ENCODE measurements around the genes RNASE2 and CHD8.

- PRO-cap: bidirectional peak, plus-strand start at chr14:20434951, minus-strand start at chr14:20434829; bidirectional peak, plus-strand start at chr14:20435356, minus-strand start at chr14:20435257
- RAMPAGE, long total RNA, 4 experiments: start-site peak on the minus strand in 1 of 4 experiments, at chr14:20435586-20435702 at its widest, 6 reads per replicate
These were observed 952 bp downstream of the KLHL33 start for GRCh38 chr14:20434526-20435902.

DNA sequence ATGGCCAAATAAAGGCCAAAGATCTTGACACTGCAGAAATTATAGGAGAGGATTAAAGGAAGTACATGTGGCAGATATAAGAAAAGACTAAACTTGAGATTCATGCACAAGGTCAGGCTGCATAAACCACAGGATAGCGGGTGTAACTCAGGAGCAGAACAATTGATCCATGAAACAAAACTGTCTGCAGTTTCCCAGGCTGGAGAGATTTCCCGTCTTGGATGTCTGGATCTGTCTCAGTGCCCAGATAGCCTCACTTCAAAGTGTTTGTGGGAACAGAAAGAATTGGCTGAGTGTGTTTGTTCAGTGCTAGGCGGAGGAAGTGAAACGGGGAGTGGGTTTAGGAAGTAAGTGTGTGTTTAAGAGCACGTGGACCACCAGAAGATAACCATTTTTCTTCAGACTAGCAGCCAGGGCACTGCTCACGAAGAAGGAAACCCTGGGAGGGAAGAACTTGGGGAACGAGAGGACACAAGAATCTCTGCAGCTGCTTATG, 34.7 kb downstream of the PNP start:
- PRO-cap: no peak
- RAMPAGE, long total RNA, 4 experiments: no peak in any of the 4 experiments

DNA sequence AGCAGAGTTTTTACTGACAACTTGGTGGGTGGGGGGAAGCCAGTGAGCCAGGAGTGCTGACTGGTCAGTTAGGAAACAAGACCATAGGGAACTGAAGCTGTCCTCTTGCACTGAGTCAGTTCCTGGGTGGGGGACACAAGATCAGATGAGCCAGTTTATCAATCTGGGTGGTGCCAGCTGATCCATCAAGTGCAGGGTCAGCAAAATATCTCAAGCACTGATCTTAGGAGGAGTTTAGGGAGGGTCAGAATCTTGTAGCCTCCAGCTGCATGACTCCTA, 19.1 kb upstream of the RNASE1 start:
- PRO-cap: no peak
- RAMPAGE, long total RNA, 4 experiments: no peak in any of the 4 experiments

- PRO-cap: no peak
- RAMPAGE, long total RNA, 4 experiments: start-site peak on the plus strand in 2 of 4 experiments, at chr14:20955461-20955495 at its widest, 12 to 17 reads per replicate
These were observed at the start of gene RNASE2 for GRCh38 chr14:20955159-20955728. Gene RNASE2, plus strand, starts transcription at chr14:20955487.

- PRO-cap: no peak
- RAMPAGE, long total RNA, 4 experiments: no peak in any of the 4 experiments
These were observed 1.6 kb downstream of the NDRG2 start for GRCh38 chr14:21023135-21023760.

DNA sequence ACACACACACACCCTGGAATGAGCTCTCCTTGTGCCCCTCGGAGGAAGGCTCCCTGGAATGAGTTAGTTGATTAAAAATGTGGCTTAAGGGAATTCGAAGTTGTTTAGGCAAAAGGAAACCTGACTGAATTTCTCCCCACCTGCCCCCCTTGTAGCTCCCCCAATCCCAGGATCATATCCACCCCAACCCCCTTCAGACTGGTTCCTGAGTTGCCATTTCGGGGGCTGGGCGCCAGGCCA, 1.2 kb upstream of the NDRG2 start:
- PRO-cap: no peak
- RAMPAGE, long total RNA, 4 experiments: no peak in any of the 4 experiments

DNA sequence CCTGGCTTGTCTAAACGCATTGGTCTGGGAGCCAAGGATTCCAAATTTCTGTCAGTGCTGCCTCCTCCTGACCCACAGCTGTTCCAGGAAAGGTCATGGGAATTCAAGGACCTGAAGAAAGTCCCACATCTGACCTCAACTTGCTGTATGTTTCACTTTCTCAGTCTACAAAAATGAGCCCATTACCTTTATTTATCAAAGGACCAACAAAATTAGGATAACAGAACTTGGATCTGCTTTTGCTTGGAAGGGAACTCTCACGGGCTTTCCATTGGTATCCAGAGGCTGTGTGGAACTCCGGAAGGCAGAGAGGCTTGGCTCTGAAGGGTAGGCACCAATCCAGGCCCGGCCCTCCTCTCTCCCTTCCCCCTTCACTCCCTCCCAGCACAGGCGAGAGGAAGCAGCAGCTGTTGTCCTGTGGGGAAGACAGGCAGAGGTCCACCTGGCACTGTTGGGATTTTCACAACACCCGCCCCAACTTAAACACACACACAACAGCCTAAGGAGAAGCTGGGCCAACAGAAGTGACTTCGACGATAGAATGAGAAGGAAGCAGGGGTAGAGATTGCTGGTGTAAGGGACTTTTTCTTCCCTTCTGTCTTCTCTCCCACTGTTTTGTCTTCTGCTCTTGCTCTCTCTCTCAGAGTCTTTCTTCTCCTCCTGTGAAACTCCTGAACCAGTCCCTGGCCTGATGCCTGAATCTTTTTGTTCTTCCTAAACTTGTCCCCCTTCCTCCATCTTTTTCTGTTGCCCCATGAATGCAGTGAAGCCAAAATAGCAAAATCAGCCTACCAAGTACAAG, 3.2 kb upstream of the RNASE7 start:
- PRO-cap: bidirectional peak, plus-strand start at position 527 of the sequence, minus-strand start at position 289 of the sequence
- RAMPAGE, long total RNA, 4 experiments: no peak in any of the 4 experiments

DNA sequence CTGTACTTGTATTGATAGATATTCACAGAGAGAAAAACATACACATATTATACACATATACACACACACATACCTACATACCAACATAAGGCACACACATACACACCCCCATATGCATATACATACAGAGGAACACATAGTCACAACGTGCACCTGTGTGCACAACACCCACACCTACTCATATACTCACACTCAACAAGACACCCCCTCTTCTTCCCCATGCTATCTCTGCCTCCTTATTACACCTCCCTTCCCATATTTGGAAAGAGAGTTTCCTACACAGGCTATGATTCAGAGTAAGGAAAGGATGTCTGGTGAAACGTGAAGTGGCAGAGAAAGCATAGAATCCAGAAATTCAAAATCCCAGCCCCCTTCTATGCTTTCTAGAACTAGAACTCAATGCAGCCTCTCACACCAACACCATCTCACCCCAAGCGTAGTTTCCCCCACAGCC, 2.3 kb downstream of the RNASE8 start:
- PRO-cap: no peak
- RAMPAGE, long total RNA, 4 experiments: no peak in any of the 4 experiments

DNA sequence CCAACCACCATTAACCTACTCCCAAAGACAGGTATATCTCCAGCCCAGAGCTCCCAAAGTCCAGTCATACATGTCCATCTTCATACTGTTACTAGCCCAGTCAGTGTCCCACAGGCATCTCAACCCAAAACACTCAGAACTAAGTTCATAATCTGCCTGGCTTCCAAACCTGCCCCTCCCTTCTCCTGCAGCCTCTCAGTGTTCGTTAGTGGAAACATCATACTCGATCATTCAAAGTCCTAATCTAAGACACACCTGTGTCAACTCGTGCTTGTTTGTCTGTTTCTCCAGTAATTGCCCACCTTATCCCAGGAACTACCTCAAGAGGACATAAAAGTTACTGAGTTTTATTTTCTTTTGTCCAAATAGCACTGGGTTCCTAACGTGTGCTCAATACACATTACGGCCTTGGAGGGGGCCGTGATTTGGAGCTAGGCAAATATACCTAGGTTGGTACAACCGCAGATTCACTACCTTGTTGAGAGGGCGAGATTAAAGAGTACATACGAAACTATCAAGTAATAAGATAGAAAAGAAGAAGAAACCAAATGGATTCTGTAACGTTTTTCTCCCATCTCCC, 3.0 kb downstream of the RNASE8 start:
- PRO-cap: no peak
- RAMPAGE, long total RNA, 4 experiments: no peak in any of the 4 experiments

DNA sequence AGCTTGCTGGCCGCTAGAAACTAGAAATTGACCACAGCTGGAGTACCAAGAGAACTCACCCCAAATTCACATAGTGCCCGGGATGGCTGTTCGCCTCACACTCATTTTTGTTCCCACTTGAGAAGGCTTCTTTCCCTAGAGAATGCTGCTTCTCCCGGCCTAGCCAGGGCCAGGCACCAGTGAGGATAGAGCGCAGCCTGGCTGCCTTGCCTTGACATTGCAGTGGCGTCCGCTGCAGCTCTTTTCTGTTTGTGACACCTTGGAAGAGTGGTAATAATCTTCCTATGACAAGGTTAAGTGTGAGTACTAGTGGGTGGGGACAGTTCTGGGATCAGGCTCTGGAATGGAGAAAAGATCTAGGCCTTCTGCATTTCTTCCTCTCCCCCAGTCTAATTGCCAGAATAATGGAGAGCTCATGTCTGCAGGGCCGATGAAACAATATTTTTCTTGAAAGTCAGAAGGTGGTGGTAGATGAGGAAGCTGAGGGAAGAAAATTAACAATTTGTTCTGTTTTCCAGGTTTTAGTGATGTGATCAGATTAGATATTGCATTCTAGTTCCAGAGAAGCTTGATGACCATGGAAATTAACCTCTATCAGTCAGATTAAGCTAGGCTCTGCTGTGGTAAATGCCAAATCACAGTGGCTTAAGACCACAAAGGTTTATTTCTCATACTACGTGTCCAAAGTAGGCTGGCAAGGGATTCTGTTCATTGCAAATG, 3.7 kb downstream of the TMEM253 start:
- PRO-cap: unidirectional peak, minus-strand start at position 181 of the sequence
- RAMPAGE, long total RNA, 4 experiments: no peak in any of the 4 experiments

- PRO-cap: no peak
- RAMPAGE, long total RNA, 4 experiments: no peak in any of the 4 experiments
These were observed 34.2 kb downstream of the HNRNPC start for GRCh38 chr14:21234961-21235481.

DNA sequence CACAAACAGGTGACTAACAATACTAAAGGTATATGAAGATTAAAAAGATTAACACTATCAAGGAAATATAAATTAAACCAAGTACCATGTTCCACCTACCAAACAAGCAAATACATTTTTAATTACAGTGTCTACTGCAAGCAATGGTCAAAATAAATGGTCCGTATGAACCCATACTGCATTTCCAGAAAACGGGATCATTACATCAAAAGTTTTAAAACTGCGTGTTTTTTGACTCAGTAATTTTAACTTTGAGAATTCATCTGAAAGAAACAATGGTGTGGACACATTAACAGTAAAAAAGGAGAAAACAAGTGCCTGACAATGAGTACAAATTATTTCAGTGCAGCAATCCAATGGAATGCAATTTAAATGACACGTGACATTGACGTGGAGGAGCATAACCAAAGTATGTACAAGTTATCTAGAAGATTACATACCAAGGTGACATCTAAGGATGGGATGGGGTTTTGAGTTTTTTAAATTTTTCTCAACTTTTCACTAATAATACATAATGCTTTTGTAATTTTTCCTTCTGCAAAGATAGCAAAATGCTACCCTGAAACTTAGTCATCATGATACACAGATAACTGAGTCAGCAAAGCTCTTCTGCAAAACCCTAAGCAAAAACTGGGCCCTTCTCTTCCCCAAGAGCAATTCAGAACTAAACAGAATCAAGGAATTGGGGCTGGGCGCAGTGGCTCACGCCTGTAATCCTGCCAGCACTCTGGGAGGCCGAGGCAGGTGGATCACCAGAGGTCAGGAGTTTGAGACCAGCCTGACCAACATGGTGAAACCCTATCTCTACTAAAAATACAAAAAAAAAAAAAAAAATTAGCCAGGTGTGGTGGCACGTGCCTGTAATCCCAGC, 20.4 kb downstream of the HNRNPC start:
- PRO-cap: no peak
- RAMPAGE, long total RNA, 4 experiments: no peak in any of the 4 experiments

- PRO-cap: no peak
- RAMPAGE, long total RNA, 4 experiments: no peak in any of the 4 experiments
These were observed 11.9 kb downstream of the HNRNPC start for GRCh38 chr14:21257142-21258020.

DNA sequence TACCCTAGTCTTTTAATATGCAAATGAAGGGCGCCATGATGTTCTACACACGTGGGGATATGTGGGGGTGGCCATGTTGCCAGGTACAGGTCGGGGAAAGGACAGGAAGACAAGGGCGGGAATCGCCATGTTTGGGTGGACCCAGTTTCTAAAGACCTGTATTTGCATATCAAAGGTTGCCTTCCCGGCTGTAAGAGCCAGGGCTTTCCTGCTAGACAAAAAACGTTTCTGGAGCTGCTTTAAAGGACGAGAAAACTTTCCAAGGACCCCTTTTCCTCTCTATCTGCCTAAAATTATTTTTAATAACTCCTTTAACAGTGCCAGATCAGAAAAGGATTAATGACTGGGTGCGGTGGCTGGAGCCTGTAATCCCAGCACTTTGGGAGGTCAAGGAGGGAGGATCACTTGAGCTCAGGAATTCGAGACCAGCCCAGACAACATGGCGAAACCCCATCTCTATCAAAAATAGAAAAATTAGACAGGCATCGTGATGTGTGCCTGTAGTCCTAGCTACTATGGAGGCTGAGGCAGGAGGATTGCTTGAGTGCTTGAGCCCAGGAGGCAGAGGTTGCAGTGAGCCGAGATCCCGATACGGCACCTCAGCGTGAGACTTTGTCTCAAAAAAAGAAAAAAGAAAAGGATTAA, 29.1 kb downstream of the RPGRIP1 start:
- PRO-cap: no peak
- RAMPAGE, long total RNA, 4 experiments: no peak in any of the 4 experiments

DNA sequence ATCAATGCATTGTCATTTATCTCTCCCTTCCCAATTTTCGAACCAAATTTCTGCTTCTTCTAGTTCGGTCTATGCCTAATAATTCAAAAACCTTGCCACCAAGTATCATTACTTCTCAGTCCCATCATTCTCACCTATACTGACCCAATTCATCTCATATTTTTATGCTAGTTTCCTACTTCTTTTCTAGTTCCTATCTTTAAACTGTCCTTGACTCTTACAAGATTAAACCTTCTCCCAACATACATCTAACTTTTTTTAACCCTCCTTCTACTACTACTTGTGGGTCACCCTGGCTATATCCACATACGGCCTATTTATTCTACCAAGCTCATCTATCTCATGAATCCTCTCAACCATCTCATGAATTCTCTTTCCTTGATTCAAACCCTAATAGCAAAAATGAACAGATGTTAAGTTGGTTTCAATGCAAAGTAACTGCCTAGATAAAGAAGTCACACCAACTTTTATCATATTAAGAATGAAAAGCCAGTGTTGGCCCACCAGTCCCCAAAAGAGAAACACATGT, 21.3 kb downstream of the CHD8 start:
- PRO-cap: no peak
- RAMPAGE, long total RNA, 4 experiments: start-site peak on the minus strand in 1 of 4 experiments, centred at position 351 of the sequence, 5 reads per replicate

DNA sequence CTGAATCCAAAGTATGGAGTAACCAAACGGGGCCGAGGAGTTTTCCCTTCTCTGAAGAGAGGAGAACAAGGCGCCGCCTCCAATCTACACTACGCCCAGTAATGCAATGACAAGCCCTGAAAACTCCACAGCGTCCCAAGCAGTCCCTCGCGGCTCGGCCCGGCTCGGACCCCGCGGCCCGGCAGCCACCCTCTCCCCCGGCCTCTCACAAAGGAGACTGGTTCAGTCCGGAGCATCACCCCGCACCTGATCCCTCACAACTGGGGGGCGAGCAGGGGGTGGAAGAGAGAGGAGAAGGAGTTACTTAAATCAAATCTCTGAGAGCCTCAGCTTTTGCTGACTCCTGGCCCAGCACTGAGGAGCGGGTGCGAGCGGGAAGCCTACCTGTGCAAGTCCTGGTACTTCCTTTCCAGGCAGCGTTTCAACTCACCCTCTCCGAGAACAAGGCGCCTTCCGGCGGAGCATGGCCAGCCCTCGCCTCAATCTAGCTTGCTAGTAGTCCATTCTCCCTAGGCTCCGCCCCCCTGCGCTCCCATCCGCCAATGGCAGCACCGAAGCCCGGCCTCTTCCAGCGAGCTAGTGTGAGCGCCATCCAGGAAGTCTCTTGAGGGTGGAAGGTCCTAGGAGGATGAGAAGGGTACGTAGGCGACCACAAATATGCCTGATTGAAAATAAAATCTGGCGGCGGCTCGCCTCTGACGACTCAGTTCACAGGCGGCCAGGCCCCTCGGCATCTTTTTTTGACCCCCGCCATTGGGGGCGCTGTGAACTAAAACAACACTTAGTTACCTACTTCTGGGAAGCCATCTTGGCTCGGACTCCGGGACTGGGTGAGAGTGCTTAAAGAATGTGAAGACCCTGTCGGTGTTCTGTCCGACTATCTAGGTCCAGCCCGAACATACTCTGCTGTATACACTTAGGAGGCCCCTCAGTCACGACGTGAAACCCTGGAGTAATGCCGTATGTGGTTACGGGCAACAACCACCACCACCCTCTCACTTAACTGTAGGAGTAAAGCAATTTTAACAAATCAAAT, at the start of gene CHD8:
CHD8 (minus strand) TSS at position 476 of the 1,036 bp plus-strand sequence.
- PRO-cap: bidirectional peak, plus-strand start at position 806 of the sequence, minus-strand start at position 356 of the sequence
- RAMPAGE, long total RNA, 4 experiments: start-site peak on the minus strand in 4 of 4 experiments, centred at positions 427 to 458 of the sequence, 41 to 156 reads per replicate

GRCh38 chr14:21534463-21534938, 8.4 kb upstream of the SALL2 start:
- PRO-cap: no peak
- RAMPAGE, long total RNA, 4 experiments: no peak in any of the 4 experiments

- PRO-cap: no peak
- RAMPAGE, long total RNA, 4 experiments: no peak in any of the 4 experiments
These were observed 190.6 kb upstream of the OR4E1 start for GRCh38 chr14:21864276-21864523.

DNA sequence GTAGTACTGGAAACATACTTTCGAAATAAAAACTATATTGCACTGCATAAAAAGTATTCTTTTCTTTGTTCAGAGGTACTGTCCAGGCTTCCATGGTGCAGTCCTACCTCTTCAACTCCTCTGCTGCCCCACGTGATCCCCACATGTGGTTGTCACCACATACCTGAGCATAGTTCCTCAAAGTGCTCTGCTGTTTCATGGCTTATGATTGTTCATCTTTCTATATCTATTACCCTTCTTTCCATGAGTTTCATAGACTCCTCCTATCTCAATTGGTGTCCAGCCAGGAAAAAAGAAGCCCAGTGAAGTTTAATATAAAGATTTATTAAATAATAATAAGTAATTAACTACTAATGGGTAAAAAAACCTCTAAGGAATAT, 317.6 kb upstream of the OR4E1 start:
- PRO-cap: no peak
- RAMPAGE, long total RNA, 4 experiments: no peak in any of the 4 experiments

DNA sequence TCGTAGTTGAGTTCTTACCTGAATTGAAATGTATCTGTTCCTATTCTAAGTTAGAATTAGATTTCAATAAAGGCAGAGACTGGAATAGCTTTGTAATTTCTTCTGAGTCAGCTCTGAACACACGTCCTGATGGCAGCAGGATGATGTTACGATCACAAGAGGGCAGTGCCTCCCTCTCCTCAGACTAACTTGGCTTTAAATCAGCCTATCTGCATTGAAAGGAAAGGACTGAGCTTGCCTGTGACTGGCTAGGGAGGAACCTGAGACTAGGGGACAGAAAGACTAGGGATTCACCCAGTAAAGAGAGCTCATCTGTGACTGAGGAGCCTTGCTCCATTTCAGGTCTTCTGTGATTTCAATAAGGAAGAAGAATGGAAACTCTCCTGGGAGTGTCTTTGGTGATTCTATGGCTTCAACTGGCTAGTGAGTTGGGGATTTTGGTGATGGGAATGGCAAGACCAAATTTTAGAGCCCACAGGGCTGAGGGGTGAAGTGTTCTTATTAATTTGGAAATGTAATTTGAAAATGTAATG, 323.8 kb upstream of the OR4E1 start:
- PRO-cap: unidirectional peak, plus-strand start at position 311 of the sequence
- RAMPAGE, long total RNA, 4 experiments: start-site peak on the plus strand in 1 of 4 experiments, centred at position 330 of the sequence, 16 reads per replicate

Data from gastroesophageal sphincter (tissue), 4 donors.